SJSA1 (cell line): ENCODE data around the genes EOGT and MDFIC2.

- RAMPAGE, long total RNA, result no peak
Observed at GRCh38 chr3:66988952-66989730, 9.0 kb upstream of the KBTBD8 start.

DNA sequence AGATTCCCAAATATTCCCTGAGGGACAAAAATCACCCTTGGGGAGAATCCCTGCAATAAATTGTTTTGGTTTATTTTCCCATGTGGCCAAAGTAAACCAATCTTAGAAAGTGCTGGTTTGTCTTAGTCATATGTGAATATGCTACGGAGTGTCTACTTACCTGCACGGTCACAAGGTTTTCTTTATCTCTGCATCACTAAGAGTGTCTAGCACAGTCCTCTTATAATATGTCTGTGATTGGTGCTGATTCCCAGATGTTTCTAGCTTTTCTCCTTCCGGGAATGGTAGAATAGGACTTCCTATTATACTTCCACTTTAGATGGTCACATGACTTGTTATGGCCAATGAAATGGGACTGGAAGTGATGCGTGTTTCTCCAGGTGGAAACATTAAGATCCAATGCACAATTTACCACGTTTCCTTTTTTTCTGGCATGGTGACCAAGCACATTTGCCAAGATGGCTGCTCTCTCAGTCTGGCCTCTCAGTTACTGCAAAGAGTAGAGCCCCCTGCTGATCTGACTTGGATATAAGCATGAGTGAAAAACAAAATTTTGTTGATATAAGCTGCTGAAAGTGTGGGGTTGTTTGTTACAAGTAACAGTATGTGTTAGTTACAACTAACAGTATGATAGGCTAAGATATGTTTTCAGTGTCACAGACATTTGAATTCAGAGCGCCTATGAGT, 7.9 kb upstream of the KBTBD8 start:
- RAMPAGE, long total RNA, result no peak

GRCh38 chr3:67653910-67654495, 409 bp downstream of the SUCLG2 start:
- RAMPAGE, long total RNA, result no peak

DNA sequence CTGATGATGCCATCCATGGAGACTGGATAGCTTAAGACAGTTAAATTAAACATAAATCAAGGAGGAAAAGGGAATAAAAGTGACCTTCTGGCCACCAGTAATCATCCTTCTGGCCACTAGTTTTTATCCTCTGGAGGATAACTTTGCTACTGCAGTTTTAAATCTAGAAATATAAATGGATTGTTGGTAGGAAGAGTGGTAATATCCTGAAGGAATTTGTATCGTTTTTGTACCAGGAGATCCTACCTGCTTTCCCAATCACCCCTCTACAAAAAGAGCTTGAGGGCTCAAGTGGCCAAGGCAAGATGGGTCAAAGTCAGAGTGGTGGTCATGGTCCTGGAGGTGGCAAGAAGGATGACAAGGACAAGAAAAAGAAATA, 297.0 kb downstream of the TAFA4 start:
- RAMPAGE, long total RNA, result no peak

DNA sequence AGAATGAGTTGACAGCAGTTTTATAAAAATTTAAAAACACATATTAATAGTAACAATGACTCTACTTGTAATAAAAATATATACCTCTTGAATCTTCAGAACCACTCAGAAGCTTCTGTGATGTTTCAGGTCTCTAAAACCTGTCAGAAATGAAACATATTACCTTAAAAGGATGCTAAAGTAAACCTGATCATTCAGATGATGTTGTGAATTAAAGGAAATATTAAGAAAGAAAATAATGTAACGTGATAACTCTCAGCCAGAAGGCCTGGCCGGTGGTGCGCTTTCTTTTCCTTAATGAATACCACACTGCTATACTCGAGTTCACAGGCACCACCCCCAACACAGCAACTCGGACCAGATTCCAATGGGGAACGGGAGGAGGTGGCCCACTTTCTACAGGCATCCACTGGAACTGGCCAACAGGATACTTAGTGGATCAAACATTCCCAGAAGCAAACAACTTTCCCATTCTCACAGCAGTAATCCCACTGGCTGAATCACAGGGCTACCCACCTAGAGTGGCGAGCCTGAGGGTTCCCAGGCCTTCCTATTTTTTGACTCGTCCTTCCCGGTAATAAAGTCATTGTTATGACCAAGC, 1.5 kb downstream of the EOGT start:
- RAMPAGE, long total RNA, result no peak

- RAMPAGE, long total RNA, result no peak
Observed at GRCh38 chr3:69013560-69014363, at the start of gene EOGT. TSS of gene EOGT (minus strand) at chr3:69013684.

GRCh38 chr3:69058504-69058937, 6.4 kb upstream of the TMF1 start:
- RAMPAGE, long total RNA, result no peak

DNA sequence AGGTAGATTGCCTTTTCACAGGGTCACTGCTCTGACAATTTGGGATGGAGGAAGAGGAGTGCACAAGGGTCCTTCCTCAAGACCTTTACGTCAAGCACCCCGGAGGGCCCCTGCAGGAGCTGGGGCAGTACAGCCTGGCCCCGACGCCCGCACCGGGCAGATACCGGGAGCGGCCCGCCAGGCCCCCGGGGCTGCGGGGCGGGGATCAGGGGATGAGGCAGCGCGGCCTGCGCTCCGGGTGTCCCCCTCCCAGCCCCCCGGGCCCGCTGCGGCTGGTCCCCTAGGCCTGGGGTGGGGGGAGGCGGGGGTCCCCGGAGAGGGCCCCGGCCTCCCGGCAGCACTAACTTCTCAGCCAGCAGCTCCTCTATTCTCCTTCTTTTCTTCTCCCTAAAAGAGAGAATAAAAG, 395 bp downstream of the UBA3 start:
- RAMPAGE, long total RNA, result no peak

GRCh38 chr3:69087437-69087804, 2.7 kb downstream of the ARL6IP5 start:
- RAMPAGE, long total RNA, result no peak

- RAMPAGE, long total RNA, result no peak
Observed at GRCh38 chr3:69212365-69212849, 90.0 kb upstream of the LMOD3 start.

- RAMPAGE, long total RNA, result no peak
Observed at GRCh38 chr3:69740122-69741093, 1.1 kb downstream of the MITF start.

DNA sequence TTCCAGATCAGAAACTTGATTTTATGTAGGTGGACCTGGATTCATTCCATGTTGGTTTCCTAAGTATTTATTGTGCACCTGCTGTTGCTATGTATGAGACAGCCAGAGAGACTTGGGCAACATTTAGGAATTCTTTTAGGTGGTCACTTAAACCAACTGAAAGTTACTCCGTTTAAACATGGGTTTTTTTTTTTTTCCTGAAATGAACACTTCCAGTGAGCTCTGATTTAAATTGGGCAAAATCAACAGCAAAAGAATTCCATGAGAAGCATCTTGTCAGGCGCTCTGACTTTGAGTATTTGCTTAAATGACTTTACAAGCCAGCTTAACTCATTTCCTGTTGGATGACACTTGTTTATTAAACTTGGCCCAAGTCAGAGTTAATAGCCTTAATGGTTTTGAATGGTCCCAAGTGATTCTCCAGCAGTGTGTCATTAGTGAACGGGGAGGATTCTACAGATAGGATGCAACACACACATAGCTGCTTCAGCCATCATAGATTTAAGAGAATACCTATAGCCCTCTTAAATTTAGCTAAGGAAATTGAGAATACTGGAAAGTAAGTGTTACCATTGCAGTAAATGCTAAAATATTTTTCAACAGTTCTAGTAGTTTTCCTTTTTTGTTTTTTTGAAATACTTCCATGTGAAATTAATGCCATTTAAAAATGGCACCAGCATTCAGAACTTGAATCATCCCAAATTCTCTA, 32.0 kb downstream of the MITF start:
- RAMPAGE, long total RNA, result no peak

DNA sequence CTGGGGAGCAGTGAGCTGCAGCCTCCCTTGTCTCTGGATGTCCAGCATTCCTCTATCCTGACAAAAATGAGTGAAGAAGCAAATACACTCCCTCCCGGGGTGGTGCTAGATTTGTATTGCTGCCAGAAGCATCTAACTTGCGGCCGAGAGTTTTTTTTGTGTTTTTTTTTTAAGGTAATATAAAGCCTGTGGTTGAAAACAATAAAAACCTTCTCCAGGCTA, at the start of gene MDFIC2:
Gene MDFIC2 (minus strand): TSS at position 54 of the 222 bp plus-strand sequence.
- RAMPAGE, long total RNA, result no peak

DNA sequence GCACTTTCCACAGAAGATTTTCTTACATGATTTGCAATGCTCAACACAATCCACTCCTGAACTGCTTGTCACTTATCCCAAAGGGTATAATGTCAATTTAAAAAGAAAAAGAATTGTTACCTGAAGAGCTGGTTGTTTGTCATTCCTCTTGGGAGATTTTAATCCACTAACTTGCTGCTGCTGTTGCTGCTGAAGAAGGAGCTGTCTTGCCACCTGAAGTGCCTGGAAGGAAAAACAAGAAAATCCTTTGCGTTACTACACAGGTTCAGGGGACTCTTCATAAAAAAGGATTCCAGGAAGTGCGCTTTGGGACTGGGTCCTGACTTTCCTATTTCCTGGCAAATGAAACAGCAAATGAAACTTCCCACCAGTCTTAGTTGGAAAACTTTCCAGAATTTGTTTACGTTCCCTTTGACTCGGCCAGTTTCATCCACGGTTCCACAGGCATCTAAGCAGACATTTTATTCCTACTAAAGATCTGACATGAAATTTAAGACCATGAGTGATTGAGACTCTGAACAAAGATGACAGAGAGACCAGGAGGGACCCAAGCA, 471.0 kb downstream of the FOXP1 start:
- RAMPAGE, long total RNA, result no peak

DNA sequence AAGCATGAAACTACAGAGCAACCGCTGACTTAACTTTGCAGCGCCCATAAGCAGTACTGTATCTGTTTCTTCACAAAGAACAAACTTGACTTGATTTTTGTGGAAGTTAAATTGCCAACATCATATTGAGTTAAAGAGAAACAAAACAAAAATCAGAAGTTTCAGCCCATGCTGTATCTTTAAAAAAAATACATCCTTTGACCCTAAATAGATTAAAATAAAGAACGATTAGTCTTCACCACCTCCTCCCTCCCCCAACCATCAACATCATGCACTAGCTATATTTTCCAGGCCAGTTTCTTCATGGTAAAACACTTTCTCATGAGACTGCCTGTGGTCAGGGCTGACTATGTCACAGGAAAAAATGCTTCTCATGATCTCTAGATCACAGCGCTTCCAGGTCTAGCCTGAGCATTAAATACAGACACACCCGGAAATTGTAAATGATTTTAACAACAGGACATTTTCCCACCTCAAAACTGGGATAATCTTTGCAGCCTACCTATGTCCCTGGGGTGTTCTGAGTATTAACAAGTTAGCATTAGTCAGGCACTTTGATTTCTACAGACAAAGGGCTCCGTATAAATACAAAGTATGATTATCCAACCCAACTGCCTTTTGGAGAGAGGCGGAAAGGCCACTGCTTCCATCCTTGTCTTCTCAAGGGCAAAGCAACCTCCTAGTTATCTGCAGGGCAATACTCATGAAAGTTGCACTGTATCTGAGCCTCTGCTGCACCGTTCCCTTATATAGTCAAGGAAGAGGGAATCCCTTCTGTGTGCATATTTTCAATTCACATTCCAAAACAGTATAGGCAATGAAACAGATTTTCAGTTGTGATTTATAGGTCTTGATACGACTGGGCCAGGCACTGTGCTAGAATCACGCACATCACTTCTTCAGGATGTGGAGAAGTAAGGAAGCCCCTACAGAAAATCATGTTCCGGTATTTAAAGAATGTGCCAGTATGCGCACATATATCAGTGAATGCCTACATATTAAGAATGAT, 456.0 kb downstream of the FOXP1 start:
- RAMPAGE, long total RNA, result no peak

- RAMPAGE, long total RNA, result no peak
Observed at GRCh38 chr3:71133110-71133703, 450.3 kb downstream of the FOXP1 start.

- RAMPAGE, long total RNA, result no peak
Observed at GRCh38 chr3:71171325-71171852, 412.1 kb downstream of the FOXP1 start.

- RAMPAGE, long total RNA, result no peak
Observed at GRCh38 chr3:71221410-71221967, 362.0 kb downstream of the FOXP1 start.

- RAMPAGE, long total RNA, result no peak
Observed at GRCh38 chr3:71276326-71276989, 307.1 kb downstream of the FOXP1 start.

DNA sequence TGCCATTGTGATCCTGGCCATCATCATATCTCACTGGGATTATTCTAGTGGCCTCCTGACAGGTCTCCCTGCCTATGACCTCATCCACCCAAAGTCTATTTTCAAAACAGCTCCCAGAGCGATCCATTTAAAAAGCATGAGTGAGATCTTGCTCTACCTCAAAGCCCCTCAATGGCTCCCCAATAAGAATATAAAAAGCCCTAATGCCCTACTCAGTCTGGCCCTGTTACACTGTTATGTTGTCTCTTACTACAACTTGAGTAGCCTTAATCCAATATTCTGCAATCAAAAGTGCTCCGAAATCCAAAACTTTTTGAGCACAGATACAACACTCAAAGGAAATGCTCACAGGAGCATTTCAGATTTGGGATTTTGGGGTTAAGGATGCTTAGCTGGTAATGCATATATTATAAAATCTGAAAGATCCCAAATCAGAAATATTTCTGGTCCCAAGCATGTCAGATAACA, 293.1 kb downstream of the FOXP1 start:
- RAMPAGE, long total RNA, result no peak